Measurements from ENCODE around the genes KDM4A and CCDC24.

DNA sequence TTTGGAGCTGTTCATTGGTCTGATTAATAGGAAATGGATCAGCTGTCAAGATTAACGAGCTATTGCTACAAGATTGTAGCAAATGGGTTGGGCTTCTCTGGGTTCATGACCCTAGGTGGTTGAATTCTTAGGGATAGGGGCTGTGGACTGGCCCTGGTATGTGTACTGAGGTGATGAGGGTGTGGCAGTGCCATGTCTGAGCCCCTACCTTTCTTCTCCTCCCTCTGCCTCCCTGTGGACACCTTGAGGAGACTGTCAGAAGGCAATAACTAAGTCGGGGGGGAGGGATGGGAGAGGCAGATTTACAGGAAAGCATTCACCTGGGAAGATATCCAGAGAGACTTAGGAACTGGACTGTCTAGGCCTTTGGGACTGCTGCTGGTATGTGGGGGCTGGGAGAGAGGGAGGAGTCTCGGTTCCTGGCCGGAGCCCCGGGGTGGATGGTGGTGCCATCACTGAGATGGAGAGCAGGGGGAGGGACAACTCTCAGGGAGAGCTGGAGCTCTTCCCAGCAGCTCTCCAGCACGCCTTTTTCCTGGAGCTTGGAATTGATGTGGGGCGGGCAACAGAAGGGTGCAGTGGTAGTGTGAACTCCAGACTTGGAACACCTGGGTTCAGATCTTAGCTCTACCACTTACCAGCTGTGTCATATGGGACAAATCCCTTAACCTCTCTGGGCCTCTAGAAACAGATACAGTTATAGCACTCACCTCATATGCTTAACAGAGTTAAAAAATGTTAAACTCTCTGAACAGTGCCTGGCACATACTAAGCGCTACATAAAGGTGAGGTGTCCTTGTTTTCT, 22.1 kb downstream of the PTPRF start:
- RRBS = no CpG with 5 or more reads among the region's 8 CpGs

GRCh38 chr1:43594168-43595126, 55.5 kb upstream of the KDM4A start:
- RRBS = 99% methylated on average over 3 of the region's 15 CpGs

DNA sequence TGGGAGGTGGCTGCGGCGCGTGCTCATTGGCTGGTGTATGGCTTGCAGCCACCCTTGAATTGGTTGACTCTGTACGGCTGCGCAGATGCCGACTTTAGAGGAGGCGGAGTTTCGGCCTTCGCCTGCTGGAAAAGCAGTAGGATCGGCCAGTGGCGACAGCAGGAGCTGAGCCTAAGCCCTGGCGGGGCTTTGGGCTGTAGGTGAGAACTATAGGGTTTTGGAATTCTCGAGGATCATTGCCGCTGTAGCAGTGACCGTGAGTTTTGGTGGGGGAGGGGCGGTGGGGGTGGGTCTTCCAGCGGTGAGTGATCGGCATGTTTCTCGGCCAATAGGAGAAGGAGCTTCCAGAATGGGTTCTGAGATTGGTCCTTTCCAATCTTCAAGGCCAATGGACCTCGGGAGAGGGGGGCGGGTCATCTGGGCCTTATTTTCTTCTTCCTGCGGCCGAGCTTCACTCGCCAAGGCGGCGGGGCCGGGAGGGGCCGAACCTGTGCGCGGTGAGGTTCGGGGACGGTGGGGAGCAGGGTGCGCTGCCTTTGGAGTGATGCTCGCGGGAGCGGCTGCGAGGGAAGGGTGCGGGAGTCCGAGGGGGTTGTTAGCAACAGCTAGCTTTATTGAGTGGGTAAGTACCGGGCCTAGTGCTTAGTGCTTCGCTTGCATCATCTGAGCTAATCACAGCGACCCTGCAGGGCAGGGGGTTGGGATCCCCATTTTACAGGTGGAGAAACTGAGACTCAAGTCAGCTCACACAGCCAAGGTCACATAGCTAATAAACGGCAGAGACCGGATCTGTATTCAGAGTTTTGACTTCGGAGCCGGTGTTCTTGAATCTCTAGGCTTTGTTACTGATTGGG, at the start of gene KDM4A:
Gene KDM4A, plus strand, starts transcription at position 97 of the 854 bp plus-strand sequence.
- RRBS = no CpG with 5 or more reads among the region's 46 CpGs

GRCh38 chr1:43765936-43766864, 58.9 kb downstream of the ST3GAL3 start:
- RRBS = no CpG with 5 or more reads among the region's 8 CpGs

DNA sequence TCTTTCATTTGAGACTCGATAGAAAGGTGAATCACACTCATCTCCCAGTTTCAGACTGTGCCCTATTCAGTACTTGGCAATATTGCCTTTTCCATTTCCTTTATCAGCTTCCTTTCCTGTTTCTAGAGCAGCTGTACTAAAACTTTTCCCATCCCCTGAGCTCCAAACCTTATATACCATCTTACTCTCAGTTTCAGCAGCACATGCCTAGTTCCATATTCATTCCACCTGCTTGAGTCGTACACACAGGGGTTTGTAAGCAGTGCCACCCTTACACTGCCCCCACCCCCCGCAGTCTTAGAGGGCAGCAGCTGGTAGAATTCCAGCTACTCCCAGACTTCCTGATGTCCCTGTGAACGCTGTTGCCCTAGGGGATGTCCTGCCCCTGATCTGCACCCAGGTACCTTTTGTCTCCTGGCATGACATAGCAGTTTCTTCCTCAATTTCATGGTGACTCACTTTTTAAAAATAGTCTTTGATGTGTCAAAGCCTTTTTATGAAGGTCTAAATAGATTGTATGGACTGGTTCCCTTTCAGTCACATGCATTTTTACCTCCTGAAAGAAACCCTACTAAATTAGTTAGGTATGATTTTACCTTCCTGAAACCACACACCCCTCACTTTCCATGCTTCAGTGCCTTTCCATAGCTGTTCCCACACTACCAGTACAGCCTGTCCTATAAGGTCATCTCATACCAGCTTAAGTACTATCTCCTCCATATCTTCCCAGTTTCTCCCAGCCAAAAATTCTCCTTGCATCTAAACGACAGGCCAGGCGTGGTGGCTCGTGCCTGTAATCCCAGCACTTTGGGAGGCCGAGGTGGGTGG, 76.3 kb downstream of the ST3GAL3 start:
- RRBS = no CpG with 5 or more reads among the region's 8 CpGs

DNA sequence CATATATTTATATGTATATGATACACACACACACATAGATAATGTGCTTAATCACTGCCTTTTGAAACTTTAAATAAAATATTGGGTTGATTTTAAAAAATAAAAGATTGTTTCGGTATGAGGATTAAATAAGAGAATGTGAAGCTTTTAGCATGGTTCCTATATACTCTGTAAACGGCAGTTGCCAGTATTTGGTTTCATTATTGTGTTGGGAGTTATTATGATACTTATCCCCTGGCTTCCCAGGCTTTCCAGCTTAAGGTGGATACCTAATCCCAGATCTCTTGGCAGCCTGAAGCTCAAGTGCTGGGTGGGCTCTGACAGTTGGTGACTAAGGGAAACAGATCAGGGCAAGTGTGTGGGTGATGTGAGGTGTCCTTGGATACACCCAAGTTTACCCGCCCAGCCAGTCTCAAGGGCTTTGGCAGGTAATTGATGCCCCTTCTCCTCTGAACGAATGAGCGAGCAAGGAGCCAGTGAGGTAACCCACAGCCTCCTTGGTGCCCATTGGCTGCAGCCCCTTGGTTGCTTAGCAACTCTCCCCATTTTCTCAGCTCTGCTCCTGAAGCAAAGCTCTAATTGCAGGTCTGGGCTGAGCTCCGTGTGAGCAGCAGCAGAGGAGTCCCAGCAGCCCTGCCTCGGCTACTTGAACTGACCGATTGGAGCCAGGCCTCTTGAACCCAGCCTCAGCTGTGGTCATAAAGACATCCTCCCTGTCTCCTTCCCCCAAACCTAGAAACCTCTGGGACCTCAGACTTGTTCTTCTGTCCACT, 6.1 kb downstream of the IPO13 start:
- RRBS = no CpG with 5 or more reads among the region's 8 CpGs

DNA sequence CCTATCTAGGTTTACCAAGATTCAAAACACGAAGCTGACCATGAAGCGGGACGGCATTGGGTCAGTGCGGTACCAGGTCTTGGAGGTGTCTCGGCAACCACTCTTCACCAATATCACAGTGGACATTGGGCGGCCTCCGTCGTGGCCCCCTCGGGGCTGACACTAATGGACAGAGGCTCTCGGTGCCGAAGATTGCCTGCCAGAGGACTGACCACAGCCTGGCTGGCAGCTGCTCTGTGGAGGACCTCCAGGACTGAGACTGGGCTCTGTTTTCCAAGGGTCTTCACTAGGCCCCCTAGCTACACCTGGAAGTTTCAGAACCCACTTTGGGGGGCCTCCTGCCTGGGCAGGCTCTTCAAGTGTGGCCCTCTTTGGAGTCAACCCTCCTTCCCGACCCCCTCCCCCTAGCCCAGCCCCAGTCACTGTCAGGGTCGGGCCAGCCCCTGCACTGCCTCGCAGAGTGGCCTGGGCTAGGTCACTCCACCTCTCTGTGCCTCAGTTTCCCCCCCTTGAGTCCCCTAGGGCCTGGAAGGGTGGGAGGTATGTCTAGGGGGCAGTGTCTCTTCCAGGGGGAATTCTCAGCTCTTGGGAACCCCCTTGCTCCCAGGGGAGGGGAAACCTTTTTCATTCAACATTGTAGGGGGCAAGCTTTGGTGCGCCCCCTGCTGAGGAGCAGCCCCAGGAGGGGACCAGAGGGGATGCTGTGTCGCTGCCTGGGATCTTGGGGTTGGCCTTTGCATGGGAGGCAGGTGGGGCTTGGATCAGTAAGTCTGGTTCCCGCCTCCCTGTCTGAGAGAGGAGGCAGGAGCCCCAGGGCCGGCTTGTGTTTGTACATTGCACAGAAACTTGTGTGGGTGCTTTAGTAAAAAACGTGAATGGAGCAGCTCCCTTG, 864 bp upstream of the CCDC24 start:
- RRBS = no CpG with 5 or more reads among the region's 19 CpGs

DNA sequence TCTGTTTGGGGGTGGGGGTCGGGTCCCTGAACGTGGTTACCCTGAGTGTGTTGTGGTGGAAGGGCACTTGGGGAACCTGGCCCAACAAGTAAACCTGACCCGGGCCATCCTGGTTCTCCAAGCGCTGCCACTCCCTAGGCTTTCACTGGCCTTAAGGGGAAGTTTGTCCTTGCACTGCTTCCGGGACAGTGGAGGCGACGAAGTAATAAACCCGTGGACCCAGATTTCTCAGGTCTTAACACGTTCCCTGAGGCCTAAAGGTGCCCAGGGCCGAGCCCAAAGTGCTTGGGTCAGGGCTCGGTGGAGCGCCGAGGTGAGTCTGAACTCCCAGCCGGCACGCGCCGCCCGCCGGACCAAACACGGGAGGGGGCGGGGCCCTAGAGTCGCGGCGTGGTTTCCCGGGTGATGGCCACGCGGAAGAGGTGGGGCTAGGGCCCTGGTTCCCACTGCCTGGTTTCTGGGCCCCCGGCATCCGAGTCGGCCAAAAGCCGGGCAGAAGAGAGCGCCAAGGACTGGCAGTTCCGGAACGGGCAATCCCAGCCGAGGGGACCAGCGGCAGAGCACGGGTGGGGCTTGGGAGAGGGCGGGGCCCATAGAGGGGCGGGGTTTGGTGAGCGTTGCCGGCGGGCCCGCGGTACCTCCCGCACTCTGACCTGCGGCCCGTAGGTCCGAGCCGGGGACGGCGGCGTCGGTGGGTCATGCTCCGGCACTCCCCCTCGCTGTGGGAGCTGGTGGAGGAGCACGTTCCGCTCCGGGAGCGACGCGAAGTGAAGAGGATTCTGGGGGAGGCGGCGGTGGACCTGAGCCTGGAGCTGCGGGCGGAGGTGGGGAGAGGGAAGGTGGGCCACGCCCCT, at the start of gene CCDC24:
Gene CCDC24, plus strand, starts transcription at position 419 of the 854 bp plus-strand sequence.
- RRBS = 2% methylated on average over 33 of the region's 66 CpGs

- RRBS = 96% methylated on average over 7 of the region's 25 CpGs
Measured at GRCh38 chr1:43997140-43997956, 5.9 kb downstream of the CCDC24 start.

DNA sequence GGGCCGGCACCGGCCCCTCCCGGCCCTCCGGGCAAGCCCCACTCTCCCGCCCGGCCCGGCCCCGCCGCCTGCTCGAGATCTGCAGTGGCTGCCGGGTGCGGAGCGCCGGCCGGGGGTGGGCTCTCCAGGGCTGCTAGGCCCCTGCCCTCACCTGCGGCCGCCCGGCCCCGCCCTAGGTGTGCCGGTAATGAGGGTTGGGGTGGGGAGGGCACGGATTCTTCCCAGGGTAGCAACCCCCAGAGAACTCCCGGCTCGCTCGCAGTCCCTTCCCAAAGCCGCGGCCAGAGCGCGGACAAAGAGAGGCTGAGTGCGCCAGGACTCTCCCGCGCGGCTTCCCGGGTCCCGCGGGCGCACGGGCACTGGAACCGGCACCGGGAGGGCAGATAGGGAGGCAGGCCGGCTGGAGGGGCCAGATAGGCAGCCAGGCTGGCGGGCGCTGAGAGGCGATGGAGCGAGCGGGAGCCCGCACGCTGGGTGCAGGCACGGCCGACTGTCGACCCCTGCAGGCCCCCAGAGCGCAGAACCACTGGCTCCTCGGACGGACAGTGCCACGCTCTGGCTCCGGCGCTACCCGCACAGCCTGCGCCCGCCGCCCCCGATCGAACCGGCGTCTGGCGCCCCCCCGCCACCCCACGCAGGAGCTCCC, 765 bp downstream of the SLC6A9 start:
- RRBS = 2% methylated on average over 25 of the region's 67 CpGs

DNA sequence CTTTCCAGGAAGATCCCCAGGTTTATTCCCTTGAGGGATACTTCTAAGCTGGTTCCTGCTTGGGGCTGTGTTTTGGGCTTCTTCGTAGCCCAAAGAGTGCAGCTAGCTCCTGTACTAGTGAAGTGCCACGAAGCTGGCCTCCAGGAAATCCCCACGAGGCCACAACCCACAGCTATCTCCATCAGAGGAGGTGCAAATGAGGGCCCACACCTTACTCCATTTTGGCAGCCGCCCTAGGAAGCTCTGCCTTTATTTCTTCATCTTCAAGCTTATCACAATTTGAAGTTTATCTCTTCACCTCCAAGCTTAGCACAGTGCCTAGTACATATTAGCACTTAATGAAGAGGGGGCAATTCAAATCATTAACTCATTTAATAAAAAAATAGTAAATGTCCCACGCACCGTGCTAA, 544 bp upstream of the DMAP1 start:
- RRBS = no CpG with 5 or more reads among the region's 6 CpGs

GRCh38 chr1:44220022-44220700, 6.9 kb downstream of the DMAP1 start:
- RRBS = 95% methylated on average over 2 of the region's 29 CpGs

GRCh38 chr1:44223719-44224072, 10.4 kb downstream of the DMAP1 start:
- RRBS = no CpG with 5 or more reads among the region's 5 CpGs

- RRBS = no CpG with 5 or more reads among the region's 12 CpGs
Measured at GRCh38 chr1:44233645-44234602, 20.7 kb downstream of the DMAP1 start.

GRCh38 chr1:44255269-44256254, 42.3 kb downstream of the DMAP1 start:
- RRBS = no CpG with 5 or more reads among the region's 8 CpGs

GRCh38 chr1:44289369-44290018, 65.6 kb downstream of the ERI3 start:
- RRBS = no CpG with 5 or more reads among the region's 8 CpGs

GRCh38 chr1:44406427-44406897, 1.4 kb downstream of the RNF220 start:
- RRBS = 96% methylated on average over 16 of the region's 35 CpGs

DNA sequence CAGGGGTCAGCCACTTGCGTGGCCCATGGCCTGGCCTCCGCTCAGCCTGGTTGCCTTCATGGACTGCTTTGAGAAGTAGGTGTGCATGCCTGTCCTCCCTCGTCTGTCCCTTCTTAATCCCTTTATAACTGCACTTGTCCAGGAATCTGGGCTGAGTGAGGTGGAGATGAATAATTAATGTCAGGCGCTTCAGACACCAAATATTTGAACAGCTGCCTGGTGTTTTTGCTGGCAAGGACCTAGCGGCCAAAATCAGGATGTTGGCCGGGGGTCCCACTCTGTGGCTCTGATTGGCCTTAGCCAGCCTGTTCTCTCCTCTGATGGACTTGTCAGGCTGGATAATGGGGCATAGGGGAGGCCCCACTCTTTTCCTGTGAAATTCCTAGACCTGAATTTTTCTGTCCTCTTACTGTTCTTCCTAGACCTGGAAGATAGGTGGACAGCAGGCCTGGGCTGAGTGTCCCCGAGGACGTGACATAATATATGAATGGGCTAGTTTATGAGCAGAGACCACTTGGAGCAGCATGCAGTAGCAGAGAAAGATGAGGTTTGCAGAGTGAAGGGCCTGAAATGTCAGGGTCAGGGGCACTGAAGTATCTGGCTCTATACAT, 30.2 kb downstream of the TMEM53 start:
- RRBS = no CpG with 5 or more reads among the region's 8 CpGs

GRCh38 chr1:44776455-44777059, 1.2 kb downstream of the RPS8 start:
- RRBS = no CpG with 5 or more reads among the region's 20 CpGs

DNA sequence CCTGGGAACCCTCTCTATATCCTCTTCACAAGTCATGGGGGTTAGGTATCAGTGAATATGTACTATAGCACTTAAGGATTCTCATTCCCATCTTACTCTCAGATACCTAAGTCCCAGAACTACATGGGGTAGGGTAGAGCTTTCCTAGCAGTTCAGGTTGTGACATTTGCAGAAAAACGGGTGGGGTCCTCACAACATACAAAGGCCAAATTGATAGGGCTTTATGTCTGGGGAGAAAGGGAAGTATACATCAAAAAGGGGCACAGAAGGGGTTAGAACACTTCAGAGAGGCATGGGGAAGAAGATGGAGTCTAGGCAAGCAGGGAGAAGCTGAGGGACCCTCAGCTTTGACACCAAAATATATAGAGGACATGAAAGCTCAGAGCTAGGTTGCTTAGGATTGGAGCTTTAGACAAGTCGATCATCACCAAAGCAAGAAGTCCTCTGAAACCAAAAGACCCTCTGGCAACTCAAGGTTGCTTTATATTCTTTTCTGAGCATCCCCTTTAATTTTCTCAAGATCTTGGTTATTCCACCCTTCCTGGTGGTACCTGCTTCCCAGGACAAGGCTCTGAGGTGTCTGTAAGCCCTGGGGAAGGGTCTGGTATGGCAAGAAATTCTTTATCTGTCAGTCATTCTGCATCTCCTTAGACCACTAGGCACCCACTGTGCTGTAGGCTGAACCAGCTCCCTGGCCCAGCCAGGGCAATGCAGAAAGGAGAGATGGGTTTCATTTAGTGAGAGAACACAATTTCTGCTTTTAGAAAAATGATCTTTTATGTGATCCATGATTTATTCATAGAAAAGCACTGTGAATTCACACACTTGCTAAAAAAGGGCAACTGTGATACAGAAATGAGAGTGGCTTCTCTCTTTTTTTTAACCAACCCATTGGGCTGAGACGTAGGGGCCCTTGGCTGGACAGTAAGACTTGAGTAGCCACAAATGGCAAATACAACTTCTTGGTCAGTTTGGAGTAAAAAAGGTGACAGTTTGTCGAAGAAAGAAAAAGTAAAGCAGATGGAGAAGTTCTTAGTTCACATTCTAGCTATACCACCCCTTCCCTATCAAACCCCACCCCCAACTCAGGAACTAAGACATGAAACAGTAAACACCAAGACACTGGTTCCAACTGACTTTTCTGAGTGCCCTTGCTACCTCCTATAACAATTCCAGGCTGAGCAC, 4.0 kb downstream of the UROD start:
- RRBS = no CpG with 5 or more reads among the region's 4 CpGs